Left lobe of liver (tissue), 1 donor: Measurements from ENCODE around the gene MPLKIP.

DNA sequence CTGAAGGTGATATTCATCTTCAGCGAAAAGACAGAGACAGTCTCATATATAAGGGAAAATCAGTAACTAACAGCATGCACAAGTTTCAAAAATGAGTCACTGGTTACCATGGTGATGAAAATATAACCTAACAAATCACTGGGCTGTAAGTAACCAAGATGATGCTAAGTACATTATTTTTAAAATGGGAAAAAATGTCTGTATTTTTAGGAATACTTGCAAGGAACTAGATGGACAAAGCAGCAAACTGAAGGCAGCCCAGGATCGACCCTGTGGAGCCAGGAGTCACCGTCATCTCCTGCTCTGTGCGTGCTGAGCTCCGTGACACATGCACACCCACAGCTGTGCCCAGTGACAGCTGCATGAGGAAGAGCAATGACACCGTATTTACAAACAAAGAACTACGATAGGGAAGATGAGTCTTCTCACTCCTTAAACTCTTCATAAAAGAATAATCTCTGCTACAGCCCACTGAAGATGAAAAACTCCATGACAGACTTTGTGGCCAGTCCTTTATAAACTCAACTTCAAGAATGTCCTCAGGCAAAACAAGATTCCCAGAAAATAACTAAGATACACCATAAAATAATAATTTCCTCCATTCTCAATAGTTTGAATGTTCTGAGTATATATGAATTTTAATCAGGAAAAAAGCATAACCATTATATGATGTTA, 137.2 kb downstream of the ELMO1 start:
- PRO-cap: no peak

DNA sequence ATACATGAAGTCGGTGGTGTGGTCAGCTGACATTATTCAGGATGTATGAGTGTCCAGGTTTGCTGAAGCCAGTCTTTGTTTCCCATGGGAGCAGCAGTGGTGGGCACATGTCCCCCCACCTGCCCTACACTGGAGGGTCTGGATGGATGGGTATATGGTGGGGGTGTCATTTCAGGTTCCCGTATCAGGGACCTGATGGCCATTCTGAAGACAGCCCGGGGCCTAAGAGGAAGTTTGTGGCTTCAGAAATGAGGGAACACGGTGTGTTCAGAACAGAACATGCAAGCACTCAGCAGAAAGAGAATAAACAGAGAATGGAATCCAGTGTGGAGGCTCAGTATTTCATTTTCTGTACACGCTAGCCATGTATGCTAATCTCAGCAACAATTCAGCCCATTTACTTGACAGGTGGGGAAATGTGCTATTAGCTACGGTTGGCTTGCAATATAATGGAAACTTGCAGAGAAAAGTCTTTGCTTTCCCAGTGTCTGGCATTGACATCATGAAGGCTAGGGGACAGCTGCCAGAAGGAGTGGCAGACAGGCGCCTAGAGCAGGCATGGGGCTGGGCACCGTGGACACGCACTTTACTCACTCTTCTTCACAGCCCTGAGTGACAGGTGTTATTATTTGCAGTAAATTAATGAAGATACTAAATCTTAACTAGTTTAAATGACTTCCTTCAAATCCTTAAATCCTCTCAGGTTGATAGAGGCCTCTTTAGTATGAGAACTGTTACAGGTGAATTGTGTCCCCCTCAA, 98.6 kb downstream of the ELMO1 start:
- PRO-cap: no peak

- PRO-cap: no peak
Observed at GRCh38 chr7:37354344-37355155, 94.1 kb downstream of the ELMO1 start.

DNA sequence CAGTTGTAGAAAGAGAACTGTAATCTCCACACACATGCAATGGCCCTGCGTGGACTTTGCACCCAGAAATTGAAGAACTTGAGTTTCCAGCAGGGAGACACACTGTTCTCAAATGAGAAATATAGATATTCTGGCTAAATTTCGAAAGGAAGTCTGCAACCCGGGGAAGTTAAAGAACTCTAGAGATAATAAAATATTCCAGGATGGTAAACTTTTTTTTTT, 56.8 kb downstream of the ELMO1 start:
- PRO-cap: no peak

DNA sequence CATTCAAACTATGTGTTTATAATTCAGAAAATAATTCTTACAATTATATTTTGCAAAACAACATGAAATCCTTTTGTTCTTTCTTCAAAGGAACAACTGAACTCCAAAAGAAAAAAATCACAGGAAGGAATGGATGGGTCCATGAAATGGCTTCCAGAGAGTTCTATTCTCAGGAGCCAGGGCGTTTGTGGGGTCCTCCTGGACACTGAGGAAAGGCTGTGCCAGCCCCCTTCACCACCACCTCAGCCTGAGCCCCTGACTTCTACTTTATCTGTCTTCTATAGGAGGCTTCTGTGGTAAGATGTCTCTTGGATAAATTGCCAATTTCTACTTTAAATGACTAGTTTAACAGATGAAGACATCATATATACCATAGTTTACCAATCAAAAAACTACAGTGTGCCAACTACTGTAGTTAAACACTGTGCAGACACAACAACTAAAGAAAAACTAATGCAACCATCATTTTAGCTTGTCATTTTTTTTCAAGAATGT, 36.5 kb downstream of the ELMO1 start:
- PRO-cap: no peak

GRCh38 chr7:37492123-37492660, 43.5 kb upstream of the ELMO1 start:
- PRO-cap: no peak

GRCh38 chr7:37942848-37943582, 22.6 kb downstream of the EPDR1 start:
- PRO-cap: no peak

GRCh38 chr7:38276065-38276861, 98.2 kb downstream of the STARD3NL start:
- PRO-cap: no peak

GRCh38 chr7:38300149-38300720, 122.2 kb downstream of the STARD3NL start:
- PRO-cap: no peak

- PRO-cap: no peak
Observed at GRCh38 chr7:38303739-38304362, 125.8 kb downstream of the STARD3NL start.

- PRO-cap: no peak
Observed at GRCh38 chr7:39012782-39013297, 35.1 kb downstream of the POU6F2 start.

GRCh38 chr7:39073356-39073861, 95.7 kb downstream of the POU6F2 start:
- PRO-cap: no peak

- PRO-cap: no peak
Observed at GRCh38 chr7:39629027-39629366, 5.6 kb downstream of the RALA start.

- PRO-cap: no peak
Observed at GRCh38 chr7:39978348-39979260, 28.5 kb downstream of the CDK13 start.

GRCh38 chr7:40092477-40093421, 41.7 kb downstream of the MPLKIP start:
- PRO-cap: no peak

DNA sequence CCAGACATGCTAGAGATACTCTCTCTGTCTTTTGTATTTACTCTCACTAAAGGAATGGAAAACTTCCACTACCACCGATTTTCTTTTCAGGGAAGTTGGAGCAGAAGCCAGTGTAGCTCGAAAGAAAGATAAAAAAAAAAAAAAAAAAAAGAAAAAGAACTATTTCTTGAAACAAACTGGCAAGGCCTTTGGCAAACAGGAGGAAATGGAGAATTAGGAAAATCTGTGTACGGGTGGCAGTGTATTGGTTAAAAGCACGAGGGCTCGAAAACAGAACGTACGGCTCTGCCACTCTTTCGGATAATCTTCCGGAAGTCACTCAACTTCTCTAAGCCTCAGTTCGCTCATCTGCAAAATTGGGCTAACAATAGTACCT, 677 bp downstream of the MPLKIP start:
- PRO-cap: no peak

- PRO-cap: unidirectional peak, minus-strand start at chr7:40134622; bidirectional peak, plus-strand start at chr7:40135005, minus-strand start at chr7:40134845
Observed at GRCh38 chr7:40134133-40135140, at the start of gene MPLKIP. MPLKIP (minus strand) TSS chr7:40134622.

DNA sequence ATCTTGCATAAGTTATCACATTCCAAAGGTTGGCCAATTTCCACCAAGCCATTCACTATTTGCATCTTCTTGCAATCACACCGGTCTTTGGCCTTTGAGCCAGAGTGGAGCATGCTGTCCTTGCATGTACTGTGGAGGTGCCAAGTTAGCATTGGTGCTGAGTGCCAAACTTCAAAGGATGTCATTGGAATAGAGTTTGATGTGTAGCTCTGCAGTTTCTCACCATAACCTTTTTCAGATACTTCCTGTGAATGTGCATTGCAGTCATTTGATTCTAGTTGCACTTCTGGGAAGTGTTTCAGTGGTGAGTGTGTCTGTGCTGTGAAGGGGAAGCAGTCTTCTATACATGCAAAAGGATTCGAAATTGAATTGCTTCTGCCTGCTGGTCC, 620.7 kb downstream of the SUGCT start:
- PRO-cap: unidirectional peak, plus-strand start at position 301 of the sequence

- PRO-cap: no peak
Observed at GRCh38 chr7:40882290-40882753, 747.5 kb downstream of the SUGCT start.

DNA sequence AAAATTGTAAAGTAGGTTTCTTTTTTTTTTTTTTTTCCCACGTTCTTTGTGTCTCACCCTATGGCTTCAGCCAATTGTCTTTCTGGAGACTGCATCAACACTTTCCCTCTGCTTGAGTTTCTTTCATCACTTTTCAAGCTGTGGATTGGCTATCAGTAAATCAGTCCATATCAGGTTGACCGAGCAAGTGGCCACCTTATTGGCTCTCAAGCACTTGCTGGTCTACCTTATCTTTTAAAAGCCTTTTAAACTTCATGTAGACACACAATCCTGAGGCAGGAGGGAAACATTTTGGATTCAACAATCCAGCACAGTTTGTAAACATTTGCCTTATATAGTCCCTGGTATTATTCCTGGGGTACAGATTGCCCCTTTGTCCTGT, 288.6 kb downstream of the INHBA start:
- PRO-cap: no peak